ENCODE measurements around a stretch of chr15.

DNA sequence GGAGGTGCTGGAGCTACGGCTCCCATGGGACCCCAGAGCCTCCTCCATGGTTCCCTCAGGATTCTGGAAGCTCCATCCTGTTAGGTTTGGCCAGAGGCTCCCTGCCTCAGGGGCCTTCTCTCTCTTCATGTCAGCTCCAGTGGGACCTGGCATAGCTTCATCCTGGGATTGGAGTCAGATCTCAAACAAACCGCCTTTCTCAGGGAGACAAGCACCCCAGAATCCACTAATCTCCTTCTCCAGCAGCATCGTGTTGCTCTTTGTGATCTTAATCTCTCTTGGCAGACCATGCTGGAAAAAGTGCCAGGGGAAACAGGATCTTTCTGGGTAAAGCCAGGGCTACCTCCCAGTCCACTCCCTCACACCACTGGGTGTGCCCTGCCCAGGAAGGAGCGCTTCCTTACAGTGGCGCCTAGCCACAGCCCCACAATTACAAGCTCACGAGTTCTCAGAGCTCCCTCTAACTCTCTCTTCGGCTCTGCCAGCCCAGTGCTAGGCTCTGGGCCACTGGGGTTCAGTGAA, 32.2 kb downstream of the RPLP1 start:
- PRO-cap = no peak
- RAMPAGE, long total RNA, 4 experiments = no peak in any of the 4 experiments

DNA sequence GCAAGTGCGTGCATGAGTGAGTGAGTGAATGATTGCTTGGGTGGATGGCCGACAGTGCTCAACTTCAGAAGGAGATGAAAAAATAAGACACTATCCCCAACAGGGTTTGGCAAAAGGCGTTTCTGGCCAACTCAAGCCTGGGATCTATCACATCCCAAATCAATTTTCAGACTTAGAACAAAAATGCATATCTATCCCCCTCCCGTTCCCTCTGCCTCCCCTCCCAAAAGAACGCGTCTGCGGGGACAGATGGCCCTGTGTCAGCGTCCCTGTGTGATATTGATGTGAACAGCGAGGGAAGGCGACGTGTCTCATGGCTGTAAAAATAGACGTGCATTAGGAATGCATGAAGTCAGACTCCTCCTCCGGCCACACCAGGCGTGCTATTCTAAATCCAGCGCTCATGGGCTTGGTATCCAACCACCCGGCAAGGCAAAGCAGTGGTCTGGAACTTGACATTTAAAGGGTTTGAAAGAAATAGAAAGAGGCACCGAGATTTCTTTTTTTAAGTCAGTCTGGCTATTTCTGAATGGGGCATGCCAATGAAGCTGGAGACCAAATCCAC, 96.1 kb downstream of the RPLP1 start:
- PRO-cap = no peak
- RAMPAGE, long total RNA, 4 experiments = no peak in any of the 4 experiments

GRCh38 chr15:69592919-69593365, 140.3 kb downstream of the RPLP1 start:
- PRO-cap = no peak
- RAMPAGE, long total RNA, 4 experiments = no peak in any of the 4 experiments

- PRO-cap = no peak
- RAMPAGE, long total RNA, 4 experiments = no peak in any of the 4 experiments
These were observed 142.7 kb downstream of the RPLP1 start for GRCh38 chr15:69594999-69596035.

- PRO-cap = no peak
- RAMPAGE, long total RNA, 4 experiments = no peak in any of the 4 experiments
These were observed 266.9 kb downstream of the RPLP1 start for GRCh38 chr15:69719418-69719996.

DNA sequence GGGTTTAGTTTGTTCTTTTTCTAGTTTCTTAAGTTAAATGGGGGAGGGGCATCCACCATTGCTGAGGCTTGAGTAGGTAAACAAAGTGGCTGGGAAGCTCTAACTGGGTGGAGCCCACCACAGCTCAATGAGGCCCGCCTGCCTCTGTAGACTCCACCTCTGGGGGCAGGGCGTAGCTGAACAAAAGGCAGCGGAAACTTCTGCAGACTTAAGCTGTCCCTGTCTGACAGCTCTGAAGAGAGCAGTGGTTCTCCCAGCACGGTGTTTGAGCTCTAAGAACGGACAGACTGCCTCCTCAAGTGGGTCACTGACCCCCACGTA, 316.7 kb downstream of the RPLP1 start:
- PRO-cap = no peak
- RAMPAGE, long total RNA, 4 experiments = no peak in any of the 4 experiments

GRCh38 chr15:70014824-70015545, 82.7 kb downstream of the TLE3 start:
- PRO-cap = no peak
- RAMPAGE, long total RNA, 4 experiments = no peak in any of the 4 experiments

DNA sequence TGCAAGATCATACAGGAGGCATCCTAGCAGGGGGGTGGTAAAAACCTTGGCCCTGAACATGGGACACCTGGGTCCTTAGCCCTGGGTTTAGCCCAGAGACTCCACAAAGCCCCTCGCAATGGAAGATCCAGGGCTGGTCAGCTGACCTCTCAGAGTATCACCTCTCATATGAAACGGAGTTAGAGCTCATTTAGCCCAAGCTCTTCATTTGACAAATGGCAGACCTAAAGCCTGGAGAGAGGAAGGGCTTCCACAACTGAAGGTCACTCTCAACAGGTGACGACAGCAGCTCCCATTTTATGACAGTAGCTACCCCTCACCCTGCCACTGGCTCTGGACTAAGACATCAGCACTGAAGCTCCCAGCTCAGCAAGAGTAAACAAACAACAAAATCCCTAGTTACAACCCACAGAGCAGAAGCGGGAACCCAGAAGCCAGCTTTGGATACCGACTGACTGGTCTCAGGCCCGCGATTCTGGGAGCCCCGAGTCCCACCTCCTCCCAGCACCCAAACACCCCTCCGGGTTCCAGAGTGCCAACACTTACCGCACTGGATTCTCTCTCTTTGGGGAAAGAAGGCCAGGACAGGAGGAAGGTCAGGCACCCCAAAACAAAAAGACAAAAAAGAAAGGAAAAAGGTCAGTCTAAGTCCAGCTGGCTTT, 33.7 kb downstream of the TLE3 start:
- PRO-cap = no peak
- RAMPAGE, long total RNA, 4 experiments = no peak in any of the 4 experiments

DNA sequence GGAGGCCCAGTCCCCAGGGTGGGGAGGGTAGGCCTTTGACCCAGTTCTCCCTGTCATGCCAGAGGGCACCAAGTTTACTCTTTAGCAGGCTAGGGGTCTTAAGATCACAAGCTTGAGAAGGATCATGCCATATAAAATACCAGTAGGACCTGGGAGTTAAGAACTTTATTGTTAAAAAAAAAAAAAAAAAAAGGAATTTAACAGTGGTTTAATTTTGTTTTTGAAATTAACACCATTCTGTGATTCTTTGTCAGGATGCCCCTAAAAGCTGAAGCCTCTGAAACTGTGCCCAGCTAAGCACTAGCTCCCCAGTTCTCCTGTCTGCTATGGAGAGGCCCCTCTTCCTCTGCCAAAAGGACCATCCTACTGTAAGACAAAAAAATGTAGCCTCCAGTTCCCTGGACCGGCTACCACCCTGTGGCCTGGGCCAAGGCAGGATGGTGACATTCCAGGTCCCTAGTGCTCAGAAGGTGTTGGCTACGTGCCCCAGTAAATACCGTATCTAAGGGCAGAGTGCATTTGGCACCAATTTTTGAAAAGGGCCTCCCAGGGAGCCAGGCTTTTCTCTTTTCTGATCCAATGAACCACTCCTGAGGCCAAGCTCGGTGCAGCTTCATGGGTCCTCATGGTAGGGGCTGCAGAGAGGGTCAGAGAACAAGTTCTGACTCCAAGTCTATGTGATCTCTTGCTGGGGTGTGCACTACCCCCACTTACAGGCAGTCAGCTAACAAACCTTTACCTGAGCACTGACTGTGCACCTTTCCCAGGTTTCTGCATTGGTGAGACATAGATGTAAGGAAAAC, 32.8 kb downstream of the TLE3 start:
- PRO-cap = no peak
- RAMPAGE, long total RNA, 4 experiments = no peak in any of the 4 experiments

- PRO-cap = no peak
- RAMPAGE, long total RNA, 4 experiments = no peak in any of the 4 experiments
These were observed 32.2 kb downstream of the TLE3 start for GRCh38 chr15:70065535-70065898.

DNA sequence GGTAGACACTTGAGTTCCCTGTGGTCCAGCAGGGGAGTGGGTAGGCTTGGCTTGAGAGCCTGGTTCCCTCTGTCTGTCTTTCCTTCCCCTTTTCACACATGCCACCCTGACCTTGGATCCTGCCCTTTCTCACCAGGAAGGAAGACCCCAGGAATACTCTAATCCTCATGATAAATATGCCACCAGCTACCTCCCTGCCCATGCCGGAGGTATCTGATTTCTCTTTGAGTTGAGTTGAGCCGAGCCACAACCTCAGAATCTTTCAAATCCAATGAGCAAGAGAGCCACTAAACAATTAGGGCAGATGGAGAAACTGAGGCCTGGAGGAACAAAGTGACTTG, 26.4 kb downstream of the TLE3 start:
- PRO-cap = no peak
- RAMPAGE, long total RNA, 4 experiments = no peak in any of the 4 experiments

DNA sequence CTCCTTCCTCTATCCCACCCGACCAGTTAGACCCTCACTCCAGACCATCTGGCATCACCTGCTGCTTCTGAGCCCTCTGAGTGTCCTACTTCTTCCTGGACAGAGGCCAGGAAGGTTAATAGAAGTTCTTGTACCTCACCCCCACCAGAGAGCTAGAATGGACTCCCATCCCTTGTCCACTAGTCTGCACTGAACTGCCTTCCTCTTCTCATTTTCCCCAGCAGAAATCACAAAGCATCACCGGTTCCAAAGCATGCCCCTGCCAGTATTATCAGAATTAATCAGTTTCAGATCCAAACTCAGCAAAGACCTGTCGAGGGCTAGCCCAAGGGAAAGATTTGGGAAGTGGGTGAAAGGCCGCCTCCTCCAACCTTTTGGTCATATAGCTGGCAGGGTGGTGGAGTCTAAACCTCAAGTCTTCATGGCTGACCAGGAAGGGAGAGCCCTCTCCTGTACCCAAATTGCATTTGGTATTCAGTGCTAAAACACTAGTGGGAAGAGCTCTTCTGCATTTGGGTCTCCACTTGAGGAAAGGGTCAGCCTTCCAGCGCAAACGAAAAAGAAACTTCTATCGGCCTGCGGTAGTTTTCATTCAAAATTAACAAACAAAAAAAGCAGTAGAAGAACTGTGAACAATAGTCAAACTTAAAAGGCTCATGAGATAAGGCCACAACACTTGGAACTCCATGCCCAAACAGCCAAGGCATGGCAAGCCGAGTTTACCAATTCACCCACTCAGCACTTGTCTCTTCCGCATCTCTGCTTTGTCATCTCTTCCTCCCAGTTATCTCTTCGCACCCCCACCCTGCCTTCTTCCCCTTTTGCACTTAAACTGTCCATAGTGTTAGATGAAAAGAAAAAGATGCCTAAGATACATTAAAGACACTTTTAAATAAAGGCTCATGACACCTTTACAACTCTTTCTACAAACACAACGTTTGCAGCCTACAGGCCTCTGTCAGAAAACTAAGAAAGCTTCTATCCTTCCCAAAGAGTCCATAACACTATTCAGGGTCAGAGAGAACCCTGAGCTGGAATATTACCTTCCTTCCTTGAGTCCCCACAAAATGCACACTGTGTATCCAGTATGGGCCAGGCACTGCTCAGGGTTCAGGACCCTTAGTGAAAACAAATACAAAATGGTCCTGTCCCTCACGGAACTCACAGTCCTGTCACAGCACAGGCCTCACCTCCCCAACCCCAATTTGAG, 11.2 kb downstream of the TLE3 start:
- PRO-cap = no peak
- RAMPAGE, long total RNA, 4 experiments = no peak in any of the 4 experiments

GRCh38 chr15:70092491-70093075, 5.1 kb downstream of the TLE3 start:
- PRO-cap = no peak
- RAMPAGE, long total RNA, 4 experiments = no peak in any of the 4 experiments

- PRO-cap = unidirectional peak, minus-strand start at chr15:70101549
- RAMPAGE, long total RNA, 4 experiments = no peak in any of the 4 experiments
These were observed 3.7 kb upstream of the TLE3 start for GRCh38 chr15:70101366-70101781.

DNA sequence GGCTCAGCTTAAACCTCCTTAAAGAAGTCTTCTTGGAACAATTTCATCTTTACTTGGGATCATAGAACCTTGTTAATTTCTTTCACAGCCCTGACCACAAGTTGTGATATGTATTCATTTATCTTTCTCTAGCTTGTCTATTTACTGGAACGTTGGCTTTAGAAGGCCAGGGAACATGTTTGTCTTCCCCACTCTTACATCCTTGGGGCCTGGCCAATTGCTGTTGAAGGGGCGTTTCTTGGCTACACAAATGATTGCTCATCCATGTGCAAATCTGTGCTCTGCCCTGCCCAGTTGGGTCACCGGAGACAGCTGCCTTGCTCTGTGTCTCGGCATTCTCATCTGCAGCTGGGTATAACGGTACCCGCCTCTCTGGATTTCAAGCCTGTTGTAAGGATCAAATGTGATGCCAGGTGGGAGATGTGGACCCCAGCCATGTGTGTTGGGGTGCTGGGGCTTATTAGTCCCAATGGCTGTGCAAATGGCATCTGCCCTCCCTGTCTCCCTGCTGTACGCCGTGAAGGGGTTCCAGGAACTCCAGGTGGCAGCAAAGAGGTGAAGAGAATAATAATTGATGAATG, 24.0 kb upstream of the TLE3 start:
- PRO-cap = no peak
- RAMPAGE, long total RNA, 4 experiments = no peak in any of the 4 experiments

GRCh38 chr15:70154313-70154741, 56.6 kb upstream of the TLE3 start:
- PRO-cap = no peak
- RAMPAGE, long total RNA, 4 experiments = no peak in any of the 4 experiments

GRCh38 chr15:70246135-70246334, 148.3 kb upstream of the TLE3 start:
- PRO-cap = no peak
- RAMPAGE, long total RNA, 4 experiments = no peak in any of the 4 experiments

- PRO-cap = no peak
- RAMPAGE, long total RNA, 4 experiments = no peak in any of the 4 experiments
These were observed 51.1 kb downstream of the UACA start for GRCh38 chr15:70712058-70712871.

DNA sequence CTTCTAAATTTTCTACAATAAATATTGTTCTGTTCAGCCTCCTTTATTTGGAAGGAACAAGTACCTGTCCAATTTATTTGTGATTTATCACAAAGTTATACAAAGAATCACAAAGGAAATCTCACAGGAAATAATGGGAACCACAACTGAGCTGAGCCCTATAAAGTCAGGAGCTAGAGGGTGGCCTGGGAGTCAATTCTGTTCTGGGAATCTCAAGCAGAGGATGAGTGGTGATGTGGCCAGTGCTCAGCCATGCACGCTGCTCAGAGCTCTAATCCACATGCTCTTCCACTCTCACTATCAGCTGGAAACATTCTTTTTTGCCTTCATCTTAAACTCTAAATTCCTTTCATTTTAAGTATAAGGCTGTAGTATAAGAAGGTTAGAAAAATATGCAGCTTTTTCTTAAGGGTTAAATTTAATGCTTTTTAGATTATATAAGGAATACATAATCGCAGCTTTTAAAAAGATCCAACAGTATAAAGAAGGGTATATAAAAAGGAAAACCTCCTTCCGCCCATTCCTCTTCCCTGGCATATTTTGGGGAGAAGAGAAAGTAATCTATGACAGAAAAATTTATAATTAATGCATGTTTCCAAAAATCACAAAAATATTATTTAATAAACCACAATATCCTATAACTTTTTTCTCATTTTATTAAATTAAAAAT, 36.5 kb downstream of the UACA start:
- PRO-cap = no peak
- RAMPAGE, long total RNA, 4 experiments = no peak in any of the 4 experiments

- PRO-cap = no peak
- RAMPAGE, long total RNA, 4 experiments = no peak in any of the 4 experiments
These were observed 23.4 kb downstream of the UACA start for GRCh38 chr15:70740009-70740390.